Esophagus muscularis mucosa (tissue), 4 donors: ENCODE data around the genes PCDHA5, PCDHB1, PCDHB9, PCDHGB2 and PCDHGC5.

DNA sequence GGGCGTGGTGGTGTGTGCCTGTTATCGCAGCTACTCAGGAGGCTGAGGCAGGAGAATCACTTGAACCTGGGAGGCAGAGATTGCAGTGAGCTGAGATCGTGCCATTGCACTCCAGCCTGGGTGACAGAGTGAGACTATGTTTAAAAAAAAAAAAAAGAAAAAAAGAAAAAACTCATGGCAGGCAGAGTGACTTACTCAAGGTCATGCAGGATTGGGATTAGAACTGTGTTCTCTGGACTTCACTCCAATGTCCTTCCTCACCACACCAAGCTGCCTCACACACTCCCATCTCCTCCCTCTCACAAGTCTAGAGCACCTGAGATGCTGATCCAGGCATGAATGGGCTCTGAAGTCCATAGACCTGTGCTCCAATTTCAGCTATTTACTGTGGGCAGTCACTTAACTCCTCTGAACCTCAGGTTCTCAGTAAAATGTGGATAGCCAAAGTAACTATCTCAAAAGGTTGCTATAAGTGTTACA lies 2.4 kb downstream of the HBEGF start:
- PRO-cap = no peak
- RAMPAGE, long total RNA, 4 experiments = no peak in any of the 4 experiments

DNA sequence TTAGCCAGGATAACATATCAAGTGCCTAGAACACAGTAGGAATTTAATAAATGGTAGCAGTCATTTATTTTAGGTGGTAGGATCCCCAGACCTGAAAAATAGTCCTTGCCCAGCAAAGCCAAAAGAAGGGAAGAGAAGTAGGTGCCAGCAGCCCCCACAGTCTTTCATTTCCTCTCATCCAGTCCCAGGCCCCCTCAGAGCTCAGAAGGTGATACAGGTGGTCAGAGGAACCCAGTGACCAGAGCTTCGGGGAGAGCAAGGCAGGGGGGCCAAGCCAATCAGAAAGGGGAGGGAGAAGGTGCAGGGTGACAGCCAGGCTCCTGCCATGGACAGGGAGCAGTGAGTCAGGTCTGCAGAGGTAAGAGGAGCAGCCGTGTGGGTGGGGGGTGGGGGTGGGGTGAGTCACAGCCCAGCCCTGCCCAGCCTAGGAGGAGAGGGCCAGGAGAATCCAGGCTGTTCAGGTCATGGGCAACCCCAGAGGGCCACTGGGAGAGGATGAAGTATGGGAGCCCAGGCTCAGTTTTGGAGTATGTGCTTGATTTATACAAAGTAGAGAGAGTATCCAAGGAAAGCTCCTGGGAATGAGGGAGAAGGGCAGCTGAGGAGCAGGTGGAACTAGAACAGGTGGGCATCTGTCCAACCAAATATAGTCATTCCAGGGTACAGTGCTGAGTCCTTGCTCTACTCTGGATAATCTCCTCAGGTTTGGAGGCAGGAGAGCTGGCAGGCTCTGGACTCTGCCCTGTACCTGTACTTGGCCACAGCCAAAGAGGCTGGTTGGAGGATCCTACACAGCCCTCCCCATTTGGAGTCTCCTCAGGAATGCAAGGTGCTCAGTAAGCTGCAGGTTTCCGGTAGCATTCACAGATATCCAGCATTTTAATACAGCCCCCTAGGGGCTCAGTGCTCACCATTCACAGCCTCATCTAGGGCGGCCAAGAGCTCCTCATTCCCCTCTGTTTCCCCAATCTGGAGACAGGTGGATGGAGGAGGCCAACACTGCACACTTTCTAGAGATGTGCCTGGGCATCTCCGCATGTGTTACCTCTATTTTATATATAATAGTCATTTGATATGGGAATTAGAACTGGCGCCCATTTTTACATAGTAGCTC lies 1.6 kb downstream of the HBEGF start:
- PRO-cap = no peak
- RAMPAGE, long total RNA, 4 experiments = no peak in any of the 4 experiments

- PRO-cap = no peak
- RAMPAGE, long total RNA, 4 experiments = no peak in any of the 4 experiments
These were observed 34.3 kb downstream of the ANKHD1 start for GRCh38 chr5:140435902-140436420.

DNA sequence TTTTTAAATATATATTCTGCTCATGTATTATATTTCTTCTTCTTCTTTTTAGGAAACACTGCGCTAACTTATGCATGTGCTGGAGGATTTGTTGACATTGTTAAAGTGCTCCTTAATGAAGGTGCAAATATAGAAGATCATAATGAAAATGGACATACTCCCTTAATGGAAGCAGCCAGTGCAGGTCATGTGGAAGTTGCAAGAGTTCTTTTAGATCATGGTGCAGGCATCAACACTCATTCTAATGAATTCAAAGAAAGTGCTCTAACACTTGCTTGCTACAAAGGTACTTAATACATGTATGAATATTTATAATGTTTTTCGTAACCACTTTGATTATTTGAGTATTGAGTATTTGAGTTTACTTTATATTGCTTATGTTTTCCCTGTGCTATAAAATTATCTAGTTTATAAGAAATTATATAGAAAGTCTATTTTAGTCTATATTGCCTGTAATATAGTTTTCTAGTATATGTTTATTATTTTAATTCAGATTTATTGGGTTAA lies 44.1 kb downstream of the ANKHD1 start:
- PRO-cap = no peak
- RAMPAGE, long total RNA, 4 experiments = no peak in any of the 4 experiments

DNA sequence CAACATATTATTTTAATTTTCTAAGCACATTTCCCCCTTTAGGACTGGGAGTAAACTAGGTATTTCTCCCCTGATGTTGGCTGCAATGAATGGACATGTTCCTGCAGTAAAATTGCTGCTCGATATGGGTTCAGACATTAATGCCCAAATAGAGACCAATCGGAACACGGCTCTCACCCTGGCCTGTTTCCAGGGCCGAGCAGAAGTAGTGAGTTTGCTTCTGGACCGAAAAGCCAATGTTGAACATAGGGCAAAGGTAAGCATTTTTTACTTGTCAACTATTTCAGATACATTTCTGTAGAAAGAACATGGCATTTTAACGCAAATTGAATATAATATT lies 39.7 kb upstream of the EIF4EBP3 start:
- PRO-cap = no peak
- RAMPAGE, long total RNA, 4 experiments = no peak in any of the 4 experiments

DNA sequence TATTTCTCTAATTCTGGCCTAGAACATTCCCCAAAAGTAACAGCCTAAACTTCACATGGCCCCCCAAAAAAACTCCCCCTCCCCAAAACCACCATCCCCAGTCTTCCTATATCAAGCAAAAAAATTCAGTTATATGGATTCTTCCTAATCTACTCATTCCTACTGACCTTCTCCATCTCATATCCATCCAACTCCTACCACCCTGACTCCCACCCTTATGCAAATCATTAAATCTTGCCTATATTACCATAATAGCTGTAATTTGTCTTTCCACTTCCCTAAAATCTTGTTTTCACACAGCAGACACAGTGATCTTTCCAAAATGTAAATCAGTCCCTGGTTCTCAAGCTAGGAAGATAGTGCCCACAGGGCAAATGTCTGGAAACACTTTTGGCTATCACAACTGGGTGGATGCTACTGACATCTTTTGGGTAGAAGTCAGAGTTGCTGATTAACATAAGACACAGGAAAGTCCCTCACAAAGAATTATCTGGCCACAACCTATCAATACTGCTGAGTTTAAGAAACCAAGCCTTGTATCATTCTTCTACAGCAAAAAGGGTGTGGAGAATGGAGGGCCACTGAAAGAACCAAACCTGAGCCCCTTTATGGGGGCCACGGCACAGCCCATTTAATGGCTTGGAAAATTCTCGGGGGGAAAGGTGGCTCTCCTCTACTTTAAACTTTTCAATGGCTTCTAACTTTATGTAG lies 1.4 kb downstream of the SRA1 start:
- PRO-cap = no peak
- RAMPAGE, long total RNA, 4 experiments = no peak in any of the 4 experiments

- PRO-cap = no peak
- RAMPAGE, long total RNA, 4 experiments = no peak in any of the 4 experiments
These were observed 1.2 kb upstream of the TMCO6 start for GRCh38 chr5:140637937-140638576.

DNA sequence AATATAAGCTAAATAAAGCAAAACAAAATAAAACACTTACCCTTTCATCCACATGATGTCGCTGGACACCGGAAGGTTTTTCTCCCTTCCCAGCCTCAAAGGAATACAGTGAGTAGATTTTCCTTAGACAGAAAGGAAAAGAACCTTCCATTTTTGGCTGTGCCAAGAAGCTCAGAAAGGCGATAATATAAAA lies at the start of gene PCDHA5:
TSS of gene PCDHA5 (plus strand) at position 115 of the 193 bp plus-strand sequence.
- PRO-cap = no peak
- RAMPAGE, long total RNA, 4 experiments = no peak in any of the 4 experiments

- PRO-cap = unidirectional peak, plus-strand start at chr5:140964536
- RAMPAGE, long total RNA, 4 experiments = no peak in any of the 4 experiments
These were observed 1.9 kb upstream of the PCDHAC2 start for GRCh38 chr5:140964250-140964984.

GRCh38 chr5:141051197-141051461 lies at the start of gene PCDHB1:
PCDHB1 (plus strand) TSS chr5:141051374.
- PRO-cap = no peak
- RAMPAGE, long total RNA, 4 experiments = no peak in any of the 4 experiments

GRCh38 chr5:141186486-141187575 lies at the start of gene PCDHB9:
PCDHB9 (plus strand) TSS chr5:141187161.
- PRO-cap = no peak
- RAMPAGE, long total RNA, 4 experiments = no peak in any of the 4 experiments

DNA sequence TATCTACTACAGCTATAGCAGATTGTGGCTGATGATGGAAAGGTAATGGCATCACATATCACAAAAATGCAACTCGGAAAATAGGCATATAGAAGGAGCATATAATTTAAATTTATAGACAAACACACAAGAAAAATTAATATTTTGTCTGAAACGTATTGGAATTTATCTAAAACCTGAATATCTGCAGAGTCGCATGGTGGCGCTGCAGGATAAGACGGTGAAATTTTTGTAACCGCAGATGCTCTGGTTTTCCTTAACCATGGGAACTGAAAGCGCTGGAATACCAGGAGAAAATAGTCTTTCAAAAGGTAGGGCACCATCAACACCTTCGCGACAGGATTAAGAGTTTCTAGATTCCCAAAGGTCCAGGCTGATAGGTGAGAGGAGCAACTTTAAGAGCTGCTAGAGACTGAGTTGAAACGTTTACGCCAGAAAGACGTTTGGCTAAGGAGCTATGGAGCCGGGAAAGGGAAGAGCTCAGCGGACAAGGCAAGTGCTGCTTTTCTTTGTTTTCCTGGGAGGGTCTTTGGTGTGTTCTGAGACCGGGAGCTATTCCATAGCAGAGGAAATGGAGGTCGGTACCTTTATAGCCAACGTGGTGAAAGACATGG lies 11.0 kb upstream of the PCDHB15 start:
- PRO-cap = no peak
- RAMPAGE, long total RNA, 4 experiments = start-site peak on the plus strand in 2 of 4 experiments, centred at positions 253 to 262 of the sequence, 7 to 13 reads per replicate

DNA sequence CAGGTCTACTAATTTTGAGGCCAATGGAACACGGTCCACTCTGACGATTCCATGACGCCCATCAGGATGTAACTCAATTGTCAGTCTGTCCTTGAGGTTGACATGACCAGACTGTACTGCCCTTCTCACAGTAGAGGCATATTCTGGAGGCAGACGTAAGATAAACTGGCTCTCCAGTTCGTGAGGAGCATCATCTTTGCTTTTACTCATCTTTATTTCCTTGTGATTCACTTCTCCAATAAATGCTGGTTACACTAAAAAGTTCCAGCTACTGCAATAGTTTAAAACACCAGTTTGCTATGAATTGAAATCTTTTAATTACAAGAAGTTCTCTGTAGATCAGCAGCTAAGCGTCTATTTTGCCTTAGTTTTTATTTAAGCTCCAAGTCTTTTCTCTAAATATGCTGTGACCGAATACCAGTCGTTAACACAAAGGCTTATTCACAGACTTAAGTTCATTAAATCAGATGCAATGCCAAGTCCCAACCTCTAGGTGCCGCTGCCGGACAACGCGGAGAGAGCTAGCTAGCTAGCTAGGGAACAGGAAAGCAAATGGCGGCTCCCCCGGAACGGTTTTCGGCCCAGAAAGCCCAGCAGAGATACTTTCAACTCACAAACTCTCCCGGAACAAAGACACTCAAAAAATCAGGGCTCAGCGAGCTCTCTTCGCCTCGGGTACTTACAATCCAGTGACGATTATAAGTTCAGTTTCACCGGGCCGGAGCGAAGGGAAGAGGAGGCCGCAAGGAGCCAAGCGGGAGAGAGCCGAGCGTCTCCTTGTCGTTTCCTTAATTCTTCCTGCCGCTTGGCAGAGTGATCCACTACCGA lies 535 bp downstream of the TAF7 start:
- PRO-cap = no peak
- RAMPAGE, long total RNA, 4 experiments = no peak in any of the 4 experiments

- PRO-cap = unidirectional peak, plus-strand start at chr5:141326250
- RAMPAGE, long total RNA, 4 experiments = start-site peak on the plus strand in 1 of 4 experiments, at chr5:141326225-141326257 at its widest, 57 reads per replicate
These were observed 4.1 kb upstream of the PCDHGA1 start for GRCh38 chr5:141325999-141326866.

- PRO-cap = no peak
- RAMPAGE, long total RNA, 4 experiments = no peak in any of the 4 experiments
These were observed at the start of gene PCDHGB2 for GRCh38 chr5:141359739-141360676. PCDHGB2 (plus strand) TSS chr5:141359994.

DNA sequence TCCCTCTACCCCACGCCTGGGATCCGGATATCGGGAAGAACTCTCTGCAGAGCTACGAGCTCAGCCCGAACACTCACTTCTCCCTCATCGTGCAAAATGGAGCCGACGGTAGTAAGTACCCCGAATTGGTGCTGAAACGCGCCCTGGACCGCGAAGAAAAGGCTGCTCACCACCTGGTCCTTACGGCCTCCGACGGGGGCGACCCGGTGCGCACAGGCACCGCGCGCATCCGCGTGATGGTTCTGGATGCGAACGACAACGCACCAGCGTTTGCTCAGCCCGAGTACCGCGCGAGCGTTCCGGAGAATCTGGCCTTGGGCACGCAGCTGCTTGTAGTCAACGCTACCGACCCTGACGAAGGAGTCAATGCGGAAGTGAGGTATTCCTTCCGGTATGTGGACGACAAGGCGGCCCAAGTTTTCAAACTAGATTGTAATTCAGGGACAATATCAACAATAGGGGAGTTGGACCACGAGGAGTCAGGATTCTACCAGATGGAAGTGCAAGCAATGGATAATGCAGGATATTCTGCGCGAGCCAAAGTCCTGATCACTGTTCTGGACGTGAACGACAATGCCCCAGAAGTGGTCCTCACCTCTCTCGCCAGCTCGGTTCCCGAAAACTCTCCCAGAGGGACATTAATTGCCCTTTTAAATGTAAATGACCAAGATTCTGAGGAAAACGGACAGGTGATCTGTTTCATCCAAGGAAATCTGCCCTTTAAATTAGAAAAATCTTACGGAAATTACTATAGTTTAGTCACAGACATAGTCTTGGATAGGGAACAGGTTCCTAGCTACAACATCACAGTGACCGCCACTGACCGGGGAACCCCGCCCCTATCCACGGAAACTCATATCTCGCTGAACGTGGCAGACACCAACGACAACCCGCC lies 1.2 kb downstream of the PCDHGA12 start:
- PRO-cap = bidirectional peak, plus-strand start at position 382 of the sequence, minus-strand start at position 310 of the sequence
- RAMPAGE, long total RNA, 4 experiments = no peak in any of the 4 experiments

GRCh38 chr5:141488792-141489752 lies at the start of gene PCDHGC5:
PCDHGC5 (plus strand) TSS chr5:141489081.
- PRO-cap = no peak
- RAMPAGE, long total RNA, 4 experiments = no peak in any of the 4 experiments

- PRO-cap = no peak
- RAMPAGE, long total RNA, 4 experiments = no peak in any of the 4 experiments
These were observed 25.7 kb downstream of the PCDHGC5 start for GRCh38 chr5:141514642-141514955.

DNA sequence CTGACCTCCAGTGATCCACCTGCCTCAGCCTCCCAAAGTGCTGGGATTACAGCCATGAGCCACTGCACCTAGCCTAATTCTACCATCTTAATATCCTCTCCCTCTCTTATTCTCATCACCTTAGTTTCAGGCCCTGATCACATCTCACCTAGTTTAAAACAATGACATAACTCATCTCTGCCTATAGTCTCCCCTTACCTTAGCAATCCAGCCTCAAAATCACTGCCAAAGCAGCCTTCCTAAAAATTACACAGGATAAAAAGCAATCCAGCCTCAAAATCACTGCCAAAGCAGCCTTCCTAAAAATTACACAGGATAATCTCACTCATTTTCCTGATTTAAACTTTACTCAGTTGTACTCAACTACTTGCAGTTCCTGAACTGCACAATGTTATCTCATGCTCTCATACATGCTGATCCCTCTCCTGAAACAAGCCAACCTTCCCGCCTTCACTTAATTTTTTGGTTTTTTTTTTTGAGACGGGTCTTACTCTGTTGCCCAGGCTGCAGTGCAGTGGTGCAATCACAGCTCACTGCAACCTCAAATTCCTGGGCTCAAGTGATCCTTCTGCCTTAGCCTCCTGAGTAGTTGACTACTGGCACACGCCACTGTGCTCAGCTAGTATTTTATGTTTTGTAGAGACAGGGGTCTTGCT lies 43.0 kb downstream of the PCDHGC5 start:
- PRO-cap = no peak
- RAMPAGE, long total RNA, 4 experiments = no peak in any of the 4 experiments

- PRO-cap = no peak
- RAMPAGE, long total RNA, 4 experiments = no peak in any of the 4 experiments
These were observed 61.8 kb downstream of the PCDHGC5 start for GRCh38 chr5:141550543-141551134.